Mammary microvascular endothelial cell (primary cell): Measurements from ENCODE around the genes DUSP22 and FOXC1.

GRCh38 chr6:209491-209854, 82.8 kb upstream of the DUSP22 start:
- RAMPAGE, long total RNA: no peak

DNA sequence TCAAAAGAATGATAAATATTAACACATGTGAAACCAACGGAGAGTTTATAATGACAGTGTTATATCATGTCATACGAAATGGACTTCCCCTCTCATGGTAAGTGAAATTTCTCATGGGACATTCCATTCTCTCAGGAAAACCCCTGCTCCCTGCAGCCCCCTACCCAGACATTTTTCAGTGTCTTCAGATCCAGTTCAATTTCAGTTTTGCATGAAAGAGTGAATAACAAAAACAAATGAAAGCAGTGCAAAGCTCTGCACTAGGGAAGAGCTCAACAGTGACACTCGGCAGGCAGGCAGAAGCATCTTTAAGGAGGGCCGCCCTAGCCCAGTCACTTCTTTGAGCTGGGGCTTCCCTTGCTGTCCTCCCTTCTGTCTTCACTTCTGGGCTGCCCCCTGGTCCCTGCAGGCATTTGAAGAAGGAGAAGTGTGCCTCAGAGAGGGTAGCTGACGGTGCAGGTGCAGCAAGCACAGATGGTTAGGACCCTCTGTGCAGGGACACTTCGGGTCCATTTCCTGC, 5.6 kb upstream of the DUSP22 start:
- RAMPAGE, long total RNA: no peak

- RAMPAGE, long total RNA: no peak
These were observed at the start of gene DUSP22 for GRCh38 chr6:291906-292604. Gene DUSP22, plus strand, starts transcription at chr6:292487.

DNA sequence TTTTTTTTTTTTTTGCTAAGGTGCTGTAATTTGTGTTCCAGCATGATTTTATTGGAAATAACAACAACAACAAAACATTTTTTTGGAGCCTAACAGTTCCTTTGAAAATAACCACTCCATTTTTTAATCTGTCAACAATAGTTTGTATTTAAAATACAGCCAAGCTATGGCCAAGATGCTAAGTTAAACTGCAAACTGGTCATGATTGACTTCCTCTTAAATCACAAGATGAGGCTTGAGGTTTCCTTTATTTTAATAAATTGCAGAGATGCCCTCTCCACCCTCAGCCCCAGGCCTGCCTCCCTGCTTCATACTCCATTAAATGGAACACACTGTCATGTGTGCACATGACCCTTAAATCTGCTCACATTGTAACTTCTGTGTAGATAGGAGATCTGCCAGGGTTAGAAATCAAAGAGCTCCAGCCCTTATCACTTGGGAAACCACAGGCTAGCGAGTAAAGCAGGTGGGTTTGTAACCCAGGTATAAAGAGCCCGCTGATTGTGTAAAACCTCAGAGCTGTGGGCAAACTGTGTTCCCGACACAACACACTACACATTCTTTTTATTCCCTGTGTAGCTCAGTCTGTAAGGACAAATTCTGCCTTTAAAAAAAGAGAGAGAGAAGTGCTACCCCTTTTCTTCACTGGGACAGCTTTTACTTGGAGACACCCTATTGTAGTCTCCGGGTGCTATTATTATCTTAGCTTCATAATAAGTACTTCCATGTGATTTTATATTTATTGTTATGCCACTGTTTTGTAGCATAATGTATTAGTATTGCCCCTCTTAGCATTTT, 20.9 kb downstream of the DUSP22 start:
- RAMPAGE, long total RNA: no peak

GRCh38 chr6:337617-338347, 45.5 kb downstream of the DUSP22 start:
- RAMPAGE, long total RNA: no peak

GRCh38 chr6:399568-400290, 8.2 kb downstream of the IRF4 start:
- RAMPAGE, long total RNA: no peak

DNA sequence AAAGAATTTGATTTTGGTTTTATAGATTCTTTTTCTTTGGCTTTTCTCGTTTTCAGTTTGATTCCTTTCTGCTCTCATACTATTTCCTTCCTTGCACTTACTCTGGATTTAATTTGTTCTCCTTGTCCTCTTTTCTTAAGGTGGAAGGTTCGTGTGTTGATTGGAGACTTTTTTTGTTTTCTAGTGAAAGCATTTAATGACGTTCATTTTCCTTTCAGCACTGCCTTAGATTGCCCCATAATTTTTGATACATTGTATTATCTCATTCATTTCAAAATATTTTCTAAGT, 62.7 kb downstream of the IRF4 start:
- RAMPAGE, long total RNA: no peak

GRCh38 chr6:706082-706647, 13.2 kb upstream of the EXOC2 start:
- RAMPAGE, long total RNA: no peak

- RAMPAGE, long total RNA: no peak
These were observed 61.3 kb upstream of the FOXQ1 start for GRCh38 chr6:1250513-1251077.

- RAMPAGE, long total RNA: no peak
These were observed 23.7 kb downstream of the FOXQ1 start for GRCh38 chr6:1335329-1336221.

- RAMPAGE, long total RNA: no peak
These were observed 7.4 kb upstream of the FOXF2 start for GRCh38 chr6:1381546-1382855.

GRCh38 chr6:1387675-1388692, 1.4 kb upstream of the FOXF2 start:
- RAMPAGE, long total RNA: no peak

- RAMPAGE, long total RNA: no peak
These were observed 1.5 kb downstream of the FOXF2 start for GRCh38 chr6:1390825-1391377.

- RAMPAGE, long total RNA: no peak
These were observed at the start of gene FOXC1 for GRCh38 chr6:1609635-1610748. Gene FOXC1, plus strand, starts transcription at chr6:1609915.

DNA sequence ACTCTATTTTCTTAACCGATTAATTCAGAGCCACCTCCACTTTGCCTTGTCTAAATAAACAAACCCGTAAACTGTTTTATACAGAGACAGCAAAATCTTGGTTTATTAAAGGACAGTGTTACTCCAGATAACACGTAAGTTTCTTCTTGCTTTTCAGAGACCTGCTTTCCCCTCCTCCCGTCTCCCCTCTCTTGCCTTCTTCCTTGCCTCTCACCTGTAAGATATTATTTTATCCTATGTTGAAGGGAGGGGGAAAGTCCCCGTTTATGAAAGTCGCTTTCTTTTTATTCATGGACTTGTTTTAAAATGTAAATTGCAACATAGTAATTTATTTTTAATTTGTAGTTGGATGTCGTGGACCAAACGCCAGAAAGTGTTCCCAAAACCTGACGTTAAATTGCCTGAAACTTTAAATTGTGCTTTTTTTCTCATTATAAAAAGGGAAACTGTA, 2.6 kb downstream of the FOXC1 start:
- RAMPAGE, long total RNA: no peak

GRCh38 chr6:1869361-1870577, 260.1 kb downstream of the FOXC1 start:
- RAMPAGE, long total RNA: no peak

GRCh38 chr6:1899536-1899853, 289.8 kb downstream of the FOXC1 start:
- RAMPAGE, long total RNA: no peak

DNA sequence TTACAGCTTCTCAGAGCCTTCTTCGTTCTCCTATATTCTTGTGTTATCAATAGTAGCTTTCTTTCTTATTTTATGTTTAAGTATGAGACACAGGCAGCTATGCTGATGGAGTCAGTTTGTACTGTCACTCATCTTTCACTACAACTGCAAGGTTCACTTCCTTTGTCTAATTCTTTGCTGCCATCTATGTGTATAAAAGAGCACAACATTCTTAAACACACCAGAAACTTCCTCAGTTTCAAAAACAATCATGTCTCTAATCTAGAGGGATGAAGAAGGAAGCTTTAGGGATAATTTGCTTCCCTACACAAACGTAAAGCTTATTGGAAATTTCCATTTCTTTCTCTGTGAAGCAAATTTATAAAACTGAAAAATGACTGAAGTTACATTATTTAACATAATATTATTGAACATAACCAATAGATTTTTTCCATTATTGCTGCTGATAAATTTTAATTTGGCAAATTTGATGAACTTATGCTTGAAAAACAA, 141.1 kb downstream of the GMDS start:
- RAMPAGE, long total RNA: no peak

- RAMPAGE, long total RNA: no peak
These were observed 10.0 kb downstream of the SERPINB1 start for GRCh38 chr6:2831462-2832216.

DNA sequence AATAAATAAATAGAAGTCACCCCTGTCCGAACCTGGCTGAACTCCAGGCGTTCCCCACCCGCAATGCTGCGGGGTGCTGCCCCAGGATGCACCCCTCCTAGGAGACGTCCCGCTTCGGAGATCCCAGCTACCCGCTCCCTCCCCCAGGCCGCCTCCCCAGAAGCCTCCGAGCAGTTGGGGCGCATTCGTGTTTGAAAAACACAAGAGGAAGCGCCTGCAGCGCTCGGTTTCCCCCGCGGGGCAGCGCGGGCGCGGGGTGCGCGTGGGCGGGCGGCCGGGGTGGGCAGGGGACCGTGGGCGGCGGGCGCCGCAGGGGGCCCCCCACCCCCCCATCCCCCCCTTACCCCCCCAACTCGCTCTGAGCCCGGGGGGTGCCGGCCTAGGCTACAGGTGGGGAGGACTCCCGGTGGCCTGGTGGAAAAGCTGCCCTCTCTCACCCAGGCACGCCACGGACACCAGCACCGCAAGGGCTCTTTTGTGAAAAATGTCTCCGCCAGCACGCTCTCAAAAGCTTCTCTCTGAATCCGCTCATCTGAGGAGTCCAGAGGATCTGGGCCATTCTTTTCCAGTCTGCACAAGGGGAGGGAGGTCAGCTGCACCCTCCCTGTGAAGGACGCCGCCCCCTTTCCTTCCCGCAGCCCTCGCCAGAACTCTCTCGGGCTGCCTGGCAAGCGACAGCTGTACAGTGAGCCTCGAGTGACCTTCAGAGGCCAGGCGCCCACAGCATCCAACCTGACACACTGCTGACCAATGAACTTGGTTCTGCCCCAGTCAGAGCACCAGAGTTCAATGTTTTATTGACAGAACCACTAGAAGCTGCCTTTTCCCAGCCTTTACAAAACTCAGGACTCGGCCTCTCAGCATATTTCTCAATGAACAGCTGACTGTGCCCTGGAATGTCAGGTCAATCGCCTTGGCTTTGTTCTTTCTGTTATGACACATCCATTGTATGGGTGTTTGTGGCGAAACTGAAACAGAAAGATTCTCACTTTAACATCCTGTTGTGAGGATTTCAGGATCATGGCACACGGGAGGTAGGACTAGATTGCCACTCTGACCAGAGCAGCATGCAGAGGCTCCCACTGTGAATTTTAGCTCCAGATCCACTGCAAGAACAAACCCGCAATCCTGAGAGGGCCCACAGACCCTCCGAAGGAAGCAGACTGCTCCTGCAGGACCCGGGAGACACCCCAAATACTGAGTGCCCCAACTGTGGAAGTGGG, 26.8 kb downstream of the SERPINB9 start:
- RAMPAGE, long total RNA: start-site peak on the minus strand centred at position 595 of the sequence, 118 bp wide, 162 and 105 reads in 2 replicates